ENCODE data around the genes LHX6 and RABGAP1.

DNA sequence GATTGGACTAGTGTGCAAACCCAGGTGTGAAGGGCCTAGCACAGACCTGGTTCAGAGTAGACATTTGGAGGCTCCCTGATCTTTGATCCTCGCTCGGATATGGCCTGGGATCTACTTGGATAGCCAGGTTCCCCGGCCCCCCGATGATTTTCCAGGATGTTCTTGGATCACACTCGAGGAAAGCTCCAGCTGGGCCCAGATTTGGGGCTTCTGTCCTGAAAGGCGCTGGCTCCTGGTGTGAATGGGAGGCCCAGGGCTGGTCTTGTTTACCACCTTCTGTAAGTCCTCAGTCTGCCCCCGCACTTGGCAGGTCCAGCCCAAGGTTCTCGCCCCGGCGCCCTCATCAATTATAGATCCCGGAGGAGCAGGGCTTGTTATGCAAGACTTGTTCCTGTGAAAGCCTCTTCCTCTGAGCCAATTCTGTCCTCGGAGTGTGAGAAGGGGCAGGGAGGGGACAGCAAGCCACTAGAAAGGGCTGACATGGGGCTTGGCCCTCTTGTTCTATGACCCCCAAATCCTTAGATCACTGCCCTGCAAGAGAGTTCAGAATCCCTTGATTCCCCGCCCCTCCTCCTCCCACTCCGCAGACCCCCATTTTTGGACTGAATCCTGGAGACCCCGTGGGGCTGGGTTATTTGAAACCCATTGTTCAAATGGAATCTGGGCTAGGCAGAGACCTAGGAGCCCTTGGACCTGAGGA lies 37.7 kb downstream of the GSN start:
- PRO-cap = bidirectional peak, plus-strand start at position 436 of the sequence, minus-strand start at position 243 of the sequence
- RAMPAGE, long total RNA, 3 experiments = no peak in any of the 3 experiments

- PRO-cap = no peak
- RAMPAGE, long total RNA, 3 experiments = start-site peak on the plus strand in 3 of 3 experiments, at chr9:121310699-121310845 at its widest, 127 to 335 reads per replicate
These were observed 42.8 kb downstream of the GSN start for GRCh38 chr9:121310588-121311251.

GRCh38 chr9:121316861-121317288 lies 48.9 kb downstream of the GSN start:
- PRO-cap = no peak
- RAMPAGE, long total RNA, 3 experiments = start-site peak on the plus strand in 3 of 3 experiments, at chr9:121317090-121317179 at its widest, 588 to 774 reads per replicate

DNA sequence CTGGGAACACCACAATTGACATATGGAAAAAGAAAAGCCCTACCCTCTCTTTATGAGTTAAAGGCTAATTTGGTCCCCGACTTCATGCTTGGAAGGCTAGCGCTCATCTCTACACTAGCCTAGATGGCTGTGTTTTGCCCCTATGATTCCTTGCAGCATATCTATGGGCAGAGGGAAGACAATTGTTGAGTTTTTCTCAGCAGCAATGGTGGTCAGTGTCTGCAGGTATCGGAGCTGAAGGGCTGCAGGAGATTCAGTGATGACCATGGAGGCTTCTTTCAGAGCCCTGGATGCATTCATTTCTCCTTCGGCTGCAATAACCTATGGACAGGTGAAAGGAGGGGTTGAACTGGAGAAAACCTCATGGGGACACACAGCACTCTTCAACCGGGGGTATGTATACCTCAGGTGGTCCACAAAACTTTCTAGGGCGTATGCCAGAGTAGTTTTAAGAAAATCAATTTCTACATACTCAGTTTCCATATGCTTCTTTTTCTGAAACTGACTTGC lies 28.9 kb downstream of the STOM start:
- PRO-cap = no peak
- RAMPAGE, long total RNA, 3 experiments = no peak in any of the 3 experiments

- PRO-cap = no peak
- RAMPAGE, long total RNA, 3 experiments = no peak in any of the 3 experiments
These were observed 15.0 kb downstream of the GGTA1 start for GRCh38 chr9:121484723-121485054.

DNA sequence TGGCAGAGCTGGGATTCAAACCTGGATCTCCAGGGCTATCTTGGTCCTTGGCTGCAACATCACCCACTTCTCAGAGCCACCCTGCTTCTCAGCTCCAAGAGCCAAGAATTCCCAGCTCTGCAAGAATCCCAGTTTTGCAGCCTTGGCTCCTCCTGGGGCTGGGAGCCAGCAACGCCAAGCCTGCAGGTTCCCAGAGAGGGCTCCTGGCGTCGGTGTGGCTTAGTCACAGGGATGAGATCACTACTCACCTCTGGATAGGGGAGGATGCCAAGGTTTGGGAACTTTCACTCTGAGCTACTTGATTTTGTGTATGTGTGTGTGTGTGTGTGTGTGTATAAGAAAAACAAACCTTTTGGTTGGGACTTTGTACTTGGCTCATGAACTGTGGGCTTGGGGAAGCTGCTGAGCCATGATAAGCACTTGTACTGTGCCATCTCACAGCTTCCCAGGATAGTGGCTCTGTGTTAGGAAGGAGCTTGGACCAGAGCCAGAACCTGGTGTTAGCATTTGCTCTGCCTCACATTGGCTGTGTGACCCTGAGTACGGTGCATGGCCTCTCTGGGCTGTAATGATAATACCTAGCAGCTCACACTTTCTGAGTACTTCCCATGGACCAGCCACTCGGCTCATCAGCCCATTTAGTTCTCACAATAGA lies 41.6 kb upstream of the DAB2IP start:
- PRO-cap = no peak
- RAMPAGE, long total RNA, 3 experiments = no peak in any of the 3 experiments

GRCh38 chr9:121613036-121613596 lies 38.3 kb upstream of the DAB2IP start:
- PRO-cap = unidirectional peak, minus-strand start at chr9:121613326
- RAMPAGE, long total RNA, 3 experiments = no peak in any of the 3 experiments

DNA sequence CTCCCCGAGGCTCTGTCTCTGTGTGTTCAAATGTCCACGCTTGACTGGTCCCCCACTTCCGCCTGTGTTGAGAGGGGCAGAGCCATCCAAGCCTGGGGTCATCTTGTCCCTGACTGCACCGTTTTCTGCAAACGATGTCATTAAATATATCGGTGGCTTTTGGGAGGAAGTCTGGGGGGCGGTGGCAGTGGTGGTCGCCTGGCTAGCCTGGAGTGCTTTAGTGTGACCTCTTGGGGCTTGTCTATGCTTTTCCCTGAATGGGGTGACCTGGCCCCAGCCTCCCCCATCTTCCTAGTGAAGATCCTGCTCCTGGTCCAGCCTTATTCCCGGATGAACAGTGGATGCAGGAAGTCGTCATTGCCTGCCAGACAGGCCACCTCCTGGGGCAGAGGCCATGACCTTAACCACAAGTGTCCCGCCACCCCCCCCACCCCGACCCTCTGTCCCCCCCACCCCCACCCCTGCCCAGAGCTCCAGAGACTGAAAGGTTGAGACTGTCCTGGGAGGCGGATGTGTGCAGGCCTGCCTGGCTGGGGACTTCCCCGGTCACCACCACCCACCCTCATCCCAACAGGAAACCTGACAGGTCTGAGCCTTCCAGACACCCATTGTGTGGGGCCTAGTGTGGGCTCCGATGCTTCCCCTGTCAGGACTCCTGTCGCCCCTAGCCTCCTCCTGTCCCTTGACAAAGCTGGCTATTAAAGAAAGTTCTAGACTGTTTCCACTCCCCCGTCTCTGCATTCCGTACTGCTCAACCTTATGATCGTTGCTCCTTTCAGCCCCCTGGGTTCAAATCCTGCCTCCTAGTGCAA lies 5.2 kb upstream of the DAB2IP start:
- PRO-cap = no peak
- RAMPAGE, long total RNA, 3 experiments = no peak in any of the 3 experiments

- PRO-cap = no peak
- RAMPAGE, long total RNA, 3 experiments = no peak in any of the 3 experiments
These were observed 80.7 kb downstream of the DAB2IP start for GRCh38 chr9:121731835-121732869.

DNA sequence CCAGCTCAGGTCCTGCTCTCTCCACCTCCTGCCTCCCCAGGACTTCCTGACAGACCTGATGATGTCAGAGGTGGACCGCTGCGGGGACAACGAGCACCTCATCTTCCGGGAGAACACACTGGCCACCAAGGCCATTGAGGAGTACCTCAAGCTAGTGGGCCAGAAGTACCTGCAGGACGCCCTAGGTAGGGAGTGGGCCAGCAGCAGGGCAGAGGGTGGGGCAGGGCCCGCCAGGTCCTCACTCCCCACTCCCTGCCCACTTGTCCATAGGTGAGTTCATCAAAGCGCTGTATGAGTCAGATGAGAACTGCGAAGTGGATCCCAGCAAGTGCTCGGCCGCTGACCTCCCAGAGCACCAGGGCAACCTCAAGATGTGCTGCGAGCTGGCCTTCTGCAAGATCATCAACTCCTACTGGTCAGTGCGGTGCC lies 112.0 kb downstream of the DAB2IP start:
- PRO-cap = no peak
- RAMPAGE, long total RNA, 3 experiments = no peak in any of the 3 experiments

DNA sequence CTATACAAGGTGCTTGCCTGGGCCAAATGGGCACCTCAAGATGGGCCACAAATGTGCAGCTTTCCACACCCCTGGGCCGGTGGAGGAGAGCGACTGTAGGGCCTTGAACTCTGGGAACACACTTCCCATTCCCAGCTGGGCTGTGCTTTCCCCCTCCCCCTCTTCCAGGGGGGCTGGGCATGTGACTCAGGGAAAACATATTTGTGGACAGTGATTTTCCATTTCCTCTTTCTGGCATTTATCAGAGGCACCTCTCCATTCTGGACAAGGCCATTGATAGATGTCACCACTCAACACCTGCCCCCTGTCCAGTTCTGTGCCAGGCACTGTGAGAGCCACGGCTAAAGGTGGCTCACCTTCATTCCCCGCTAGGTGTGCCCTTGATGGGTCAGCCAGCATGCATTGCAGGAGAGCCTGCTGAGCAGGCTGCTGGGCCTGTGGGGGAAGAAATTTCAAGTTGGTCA lies 113.6 kb downstream of the DAB2IP start:
- PRO-cap = no peak
- RAMPAGE, long total RNA, 3 experiments = no peak in any of the 3 experiments

GRCh38 chr9:122107370-122107802 lies 14.3 kb upstream of the TTLL11 start:
- PRO-cap = unidirectional peak, plus-strand start at chr9:122107627
- RAMPAGE, long total RNA, 3 experiments = no peak in any of the 3 experiments

GRCh38 chr9:122228592-122229412 lies at the start of gene LHX6:
LHX6 (minus strand) TSS chr9:122228957.
- PRO-cap = bidirectional peak, plus-strand start at chr9:122229205, minus-strand start at chr9:122228941
- RAMPAGE, long total RNA, 3 experiments = no peak in any of the 3 experiments

DNA sequence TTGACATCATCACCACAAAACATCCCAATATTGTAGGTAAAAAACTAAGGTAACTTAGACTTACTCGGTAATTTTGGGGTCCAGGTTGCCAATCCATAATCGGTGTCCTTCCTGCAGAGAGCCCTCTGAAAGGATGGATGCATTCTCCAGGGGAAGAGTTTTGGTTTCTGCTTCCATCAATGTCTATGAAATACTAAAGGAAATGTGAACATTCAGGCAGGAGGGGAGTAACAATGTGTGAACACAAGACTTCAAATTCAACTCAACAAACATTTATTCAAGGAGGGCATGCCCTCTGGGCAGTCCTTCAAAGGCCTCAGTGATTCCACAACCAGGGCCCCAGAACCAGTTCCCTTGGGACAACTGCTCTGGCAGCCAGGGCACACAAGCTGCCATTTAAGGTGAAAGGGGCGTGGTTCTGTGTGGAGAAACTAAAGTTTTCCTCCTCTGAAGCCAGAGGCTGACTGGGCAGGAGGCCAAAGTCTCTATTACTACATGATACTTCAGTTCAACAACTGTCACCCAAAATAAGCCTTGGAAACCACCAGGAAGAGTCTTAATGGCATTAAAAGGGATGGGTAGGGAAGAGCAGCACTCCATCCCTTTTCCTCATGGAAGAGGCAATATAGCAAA lies 3.2 kb downstream of the RBM18 start:
- PRO-cap = unidirectional peak, plus-strand start at position 565 of the sequence
- RAMPAGE, long total RNA, 3 experiments = no peak in any of the 3 experiments

- PRO-cap = no peak
- RAMPAGE, long total RNA, 3 experiments = no peak in any of the 3 experiments
These were observed 22.5 kb upstream of the PTGS1 start for GRCh38 chr9:122348394-122348691.

- PRO-cap = no peak
- RAMPAGE, long total RNA, 3 experiments = no peak in any of the 3 experiments
These were observed 31.5 kb downstream of the PTGS1 start for GRCh38 chr9:122402322-122402810.

DNA sequence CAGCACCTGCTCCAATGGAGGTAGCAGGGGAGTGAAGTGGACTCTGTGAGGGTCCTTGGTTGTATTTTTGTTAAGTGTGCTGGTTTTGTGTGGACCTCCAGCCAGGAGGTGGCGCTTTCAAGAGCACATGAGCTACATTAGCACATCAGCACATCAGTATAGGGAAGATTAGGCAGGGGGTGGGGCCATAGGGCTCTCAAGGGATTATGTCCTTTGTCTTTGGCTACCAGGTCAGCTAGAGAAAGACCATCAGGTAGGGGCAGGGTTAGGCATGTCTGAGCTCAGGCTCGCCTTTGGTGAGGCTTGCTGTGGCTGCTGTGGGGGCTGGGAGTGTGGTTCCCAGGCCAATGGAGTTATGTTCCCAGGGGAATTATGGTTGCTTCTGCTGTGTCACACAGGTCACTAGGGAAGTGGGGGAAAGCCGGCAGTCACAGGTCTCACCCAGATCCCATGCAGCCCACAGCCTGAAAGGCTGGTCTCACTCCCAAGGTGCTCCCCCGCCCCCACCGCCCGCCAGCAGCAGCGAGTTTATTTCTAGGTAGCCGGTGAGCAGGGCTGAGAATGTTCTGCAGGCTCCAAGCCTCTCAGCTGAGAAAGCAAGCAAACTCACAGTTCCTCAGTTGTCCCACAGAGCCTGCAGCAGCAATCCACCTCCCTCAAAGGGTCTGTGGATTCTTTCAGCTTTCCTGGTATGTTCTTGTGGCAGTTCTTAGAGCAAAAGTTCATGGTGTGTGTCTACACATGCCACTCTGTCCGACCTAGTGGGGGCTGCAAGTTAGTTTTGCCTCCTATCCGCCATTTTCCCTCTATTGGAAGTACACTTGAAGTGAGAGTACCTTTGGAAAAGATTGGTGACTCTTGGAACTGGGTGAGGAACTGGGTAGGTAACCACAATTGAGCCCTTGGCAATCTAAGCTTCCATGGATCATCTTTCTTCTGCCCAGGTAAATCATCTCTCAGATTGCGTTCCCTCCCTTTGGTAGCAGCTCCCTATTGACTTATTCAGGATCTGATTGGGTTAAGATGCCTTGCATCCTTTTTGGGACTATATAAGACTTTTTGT lies 13.6 kb downstream of the OR1J1 start:
- PRO-cap = no peak
- RAMPAGE, long total RNA, 3 experiments = no peak in any of the 3 experiments

- PRO-cap = no peak
- RAMPAGE, long total RNA, 3 experiments = no peak in any of the 3 experiments
These were observed 4.3 kb downstream of the RC3H2 start for GRCh38 chr9:122900758-122901260.

- PRO-cap = bidirectional peak, plus-strand start at chr9:122941020, minus-strand start at chr9:122940783; bidirectional peak, plus-strand start at chr9:122941277, minus-strand start at chr9:122941248
- RAMPAGE, long total RNA, 3 experiments = start-site peak on the plus strand in 1 of 3 experiments, at chr9:122940903-122941088 at its widest, 83 reads per replicate
These were observed at the start of gene RABGAP1 for GRCh38 chr9:122940284-122941461. RABGAP1 (plus strand) TSS chr9:122941020.

DNA sequence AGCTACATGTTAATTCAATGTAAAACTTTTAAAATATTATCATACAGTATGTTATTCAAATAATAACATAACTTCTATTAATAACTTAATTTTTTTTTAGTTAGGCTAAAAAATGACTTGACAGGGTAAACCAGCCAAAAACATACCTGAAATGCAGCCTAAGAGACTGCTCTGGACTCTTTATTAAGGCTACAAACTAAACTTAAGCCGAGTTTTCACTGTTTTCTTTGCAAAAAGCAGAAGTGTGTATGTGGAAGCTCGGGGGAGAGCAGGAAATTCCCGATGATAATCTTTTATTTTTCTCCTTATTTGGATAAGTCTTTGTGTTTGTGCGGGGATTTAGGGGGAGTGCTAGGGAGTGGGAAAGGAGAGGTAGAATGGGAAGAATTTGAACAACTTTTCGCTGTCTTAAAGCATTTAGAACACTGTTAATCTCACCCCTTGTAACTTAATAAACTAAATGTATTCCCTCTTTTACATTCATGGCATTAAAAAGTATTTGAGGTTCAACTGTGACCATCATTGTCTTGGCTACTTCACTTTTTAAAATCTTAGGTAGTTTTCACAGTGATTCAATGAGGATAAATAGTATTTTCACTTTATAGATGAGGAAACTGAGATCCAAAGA lies 30.7 kb upstream of the GPR21 start:
- PRO-cap = no peak
- RAMPAGE, long total RNA, 3 experiments = no peak in any of the 3 experiments

All from subcutaneous adipose tissue (tissue), 3 donors.